Glomerular endothelial cell (primary cell): ENCODE data around the genes SIRT3 and RASSF7.

GRCh38 chr11:197700-197980, 1.1 kb downstream of the ODF3 start:
- RAMPAGE, long total RNA = no peak

GRCh38 chr11:208958-209369, 1.5 kb downstream of the RIC8A start:
- RAMPAGE, long total RNA = no peak

DNA sequence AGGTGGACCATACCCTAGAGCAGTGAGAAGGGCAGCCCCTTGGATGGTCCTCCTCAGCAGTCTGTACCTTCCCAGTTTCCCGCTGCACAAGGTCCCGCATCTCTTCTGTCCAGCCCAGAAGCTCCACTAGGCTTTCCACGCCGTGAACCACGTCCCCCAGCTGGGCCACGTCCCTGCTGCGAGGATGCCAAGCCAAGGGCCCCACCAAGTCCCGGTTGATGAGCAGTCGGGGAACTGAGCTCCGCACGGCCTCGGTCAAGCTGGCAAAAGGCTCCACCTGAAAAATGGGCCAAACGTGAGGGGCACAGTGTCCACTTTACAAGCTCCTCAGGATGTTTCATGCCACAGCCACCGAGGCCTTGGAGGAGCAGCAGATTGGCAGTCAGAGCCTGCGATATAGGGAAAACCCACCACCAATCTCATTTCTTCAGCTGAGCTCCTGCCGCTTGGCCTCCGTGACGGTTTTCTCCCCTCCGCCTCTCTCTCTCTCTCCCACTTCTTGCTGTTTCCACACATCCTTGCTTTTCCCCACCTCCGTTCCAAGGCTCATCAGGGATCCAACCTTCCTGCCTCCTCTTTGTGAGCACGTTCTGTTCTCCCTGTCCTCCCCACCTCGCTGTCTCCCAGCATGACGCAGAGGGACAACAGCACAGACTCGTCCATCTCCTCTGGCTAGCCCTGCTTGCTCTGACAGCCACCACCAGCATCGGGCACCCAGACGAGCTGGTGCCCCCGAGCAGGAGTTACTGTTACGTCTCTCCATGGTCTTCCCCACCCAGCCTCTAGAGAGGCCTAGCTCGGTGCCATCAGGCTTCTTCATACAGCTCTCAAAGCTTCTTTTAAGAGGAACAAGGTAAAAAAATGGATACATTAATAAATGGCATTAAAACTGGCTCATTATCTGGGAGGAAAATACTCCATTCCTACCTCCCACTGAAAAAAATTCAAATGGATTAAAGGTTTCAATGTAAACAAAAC, 11.5 kb downstream of the RIC8A start:
- RAMPAGE, long total RNA = no peak

DNA sequence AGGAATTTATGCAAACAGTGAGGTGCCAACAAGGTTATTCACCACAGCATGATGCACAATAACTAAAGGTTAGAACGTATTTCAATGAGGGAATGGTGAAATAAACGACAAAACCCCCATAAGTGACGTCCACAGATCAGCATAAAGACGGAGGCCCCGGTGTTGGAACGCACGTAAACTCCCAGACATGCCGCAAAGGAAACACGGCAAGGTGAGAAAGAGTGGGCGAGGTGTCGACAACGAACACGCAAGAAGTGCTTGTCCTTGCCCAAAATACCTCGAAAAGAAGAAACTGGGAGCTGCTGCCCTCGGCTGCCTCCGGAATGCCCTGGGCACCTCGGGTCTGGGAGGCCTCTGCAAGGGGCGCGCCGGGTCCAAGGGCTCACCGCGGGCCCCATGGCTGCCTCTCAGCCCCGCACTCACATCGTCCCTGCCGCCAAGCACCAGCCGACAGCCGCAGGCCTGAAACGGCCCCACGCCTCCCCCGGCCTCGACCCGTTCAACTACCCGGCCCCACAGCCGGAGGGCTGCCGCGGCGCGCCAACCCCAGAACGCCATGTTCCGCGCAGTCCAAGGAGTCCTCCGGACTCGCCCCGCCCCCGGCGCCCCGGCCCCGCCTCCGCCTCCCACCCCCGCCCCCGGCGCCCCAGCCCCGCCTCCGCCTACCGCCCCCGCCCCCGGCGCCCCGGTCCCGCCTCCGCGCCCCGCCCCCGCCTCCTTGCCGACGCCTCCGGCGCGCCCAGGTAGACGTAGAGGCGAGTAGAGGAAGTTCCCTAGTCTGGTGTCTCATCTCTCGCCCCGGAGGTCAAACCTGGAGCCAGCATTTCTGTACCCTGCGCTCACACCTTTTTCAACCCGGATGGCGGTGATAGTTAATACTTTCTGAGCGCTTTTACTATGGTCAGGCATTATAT, at the start of gene SIRT3:
SIRT3 (minus strand) TSS at position 572 of the 914 bp plus-strand sequence.
- RAMPAGE, long total RNA = no peak

GRCh38 chr11:253074-253967, 16.5 kb downstream of the PSMD13 start:
- RAMPAGE, long total RNA = no peak

DNA sequence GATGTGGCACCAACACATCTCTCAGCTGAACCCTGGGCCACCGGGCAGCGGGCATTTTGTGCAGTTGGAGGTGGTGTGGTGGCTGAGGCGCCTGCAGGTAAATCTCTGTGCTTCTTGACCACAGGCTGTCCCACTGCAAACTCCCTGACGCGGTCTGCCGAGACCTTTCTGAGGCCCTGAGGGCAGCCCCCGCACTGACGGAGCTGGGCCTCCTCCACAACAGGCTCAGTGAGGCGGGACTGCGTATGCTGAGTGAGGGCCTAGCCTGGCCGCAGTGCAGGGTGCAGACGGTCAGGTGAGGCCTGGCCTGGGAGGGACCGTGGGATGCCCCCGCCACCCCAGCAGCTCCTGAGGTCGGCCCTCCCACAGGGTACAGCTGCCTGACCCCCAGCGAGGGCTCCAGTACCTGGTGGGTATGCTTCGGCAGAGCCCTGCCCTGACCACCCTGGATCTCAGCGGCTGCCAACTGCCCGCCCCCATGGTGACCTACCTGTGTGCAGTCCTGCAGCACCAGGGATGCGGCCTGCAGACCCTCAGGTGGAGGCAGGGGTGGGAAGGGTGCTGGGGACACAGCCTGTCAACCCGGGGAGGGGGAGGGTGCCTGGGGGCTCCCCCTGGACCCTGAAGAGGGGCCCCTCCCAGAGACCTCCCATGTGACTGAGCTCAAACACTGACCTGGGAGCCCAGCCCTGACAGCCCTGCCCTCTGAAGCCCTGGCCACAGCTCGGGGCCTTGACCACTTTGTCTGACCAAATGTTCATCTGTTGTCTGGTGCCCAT, 4.6 kb upstream of the PGGHG start:
- RAMPAGE, long total RNA = no peak

GRCh38 chr11:317682-317983, 3.0 kb downstream of the IFITM3 start:
- RAMPAGE, long total RNA = no peak

DNA sequence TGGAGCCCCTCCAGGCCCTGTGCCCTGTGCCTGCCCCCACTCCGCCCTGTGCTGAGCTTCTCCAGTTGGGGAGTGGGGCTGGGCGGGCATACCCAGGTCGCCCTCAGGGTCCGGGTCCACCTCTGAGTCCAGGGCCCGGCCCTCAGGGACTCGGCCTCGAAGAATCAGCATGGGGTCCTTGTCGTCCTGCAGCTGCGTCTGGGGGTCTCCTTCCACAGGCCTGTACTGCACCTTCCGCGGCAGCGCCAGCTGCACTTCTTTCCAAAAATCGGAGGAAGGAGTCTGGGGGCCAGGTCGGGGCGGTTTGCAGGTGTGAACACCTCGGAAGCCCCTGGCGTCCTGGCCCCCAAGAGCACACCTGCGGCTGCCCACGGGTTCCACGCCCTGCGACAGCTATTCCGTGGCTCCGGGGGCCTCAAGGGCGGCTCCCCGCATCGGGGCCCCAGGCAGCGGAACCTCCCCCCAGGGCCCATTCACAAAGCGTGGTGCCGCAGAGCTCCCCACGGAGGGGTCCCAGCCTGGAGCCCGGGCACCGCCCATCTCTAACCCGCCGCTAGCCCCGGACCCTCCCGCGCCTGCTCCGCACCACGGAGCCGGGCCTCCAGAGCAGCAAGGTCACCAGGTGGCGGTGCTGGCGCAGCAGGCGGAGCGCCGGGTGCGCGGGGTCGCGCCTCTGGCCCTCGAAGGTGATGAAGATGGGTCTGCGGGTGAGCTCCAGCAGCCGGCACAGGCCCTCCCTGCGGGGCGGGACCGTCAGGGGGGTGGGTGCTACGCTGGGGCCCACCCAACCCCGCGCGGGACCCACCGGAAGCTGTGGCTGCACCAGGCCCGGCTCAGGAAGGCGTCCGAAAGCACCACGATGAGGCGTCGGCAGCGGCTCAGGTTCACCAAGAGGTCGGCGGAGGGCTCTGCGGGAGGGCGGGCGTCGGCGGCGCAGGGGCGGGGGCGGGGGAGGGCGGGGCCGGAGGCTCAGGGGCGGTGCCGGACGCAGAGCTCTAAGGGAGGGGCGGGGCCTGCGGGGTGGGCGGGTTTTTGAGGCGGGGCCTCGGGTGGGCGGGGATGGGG, 8.2 kb downstream of the SIGIRR start:
- RAMPAGE, long total RNA = start-site peak on the minus strand centred at position 715 of the sequence, 49 bp wide, 37 and 65 reads in 2 replicates; start-site peak on the minus strand centred at position 890 of the sequence, 45 bp wide, 57 and 239 reads in 2 replicates

GRCh38 chr11:447825-448945, 1.9 kb upstream of the PTDSS2 start:
- RAMPAGE, long total RNA = no peak

GRCh38 chr11:455523-456160, 5.6 kb downstream of the PTDSS2 start:
- RAMPAGE, long total RNA = no peak

DNA sequence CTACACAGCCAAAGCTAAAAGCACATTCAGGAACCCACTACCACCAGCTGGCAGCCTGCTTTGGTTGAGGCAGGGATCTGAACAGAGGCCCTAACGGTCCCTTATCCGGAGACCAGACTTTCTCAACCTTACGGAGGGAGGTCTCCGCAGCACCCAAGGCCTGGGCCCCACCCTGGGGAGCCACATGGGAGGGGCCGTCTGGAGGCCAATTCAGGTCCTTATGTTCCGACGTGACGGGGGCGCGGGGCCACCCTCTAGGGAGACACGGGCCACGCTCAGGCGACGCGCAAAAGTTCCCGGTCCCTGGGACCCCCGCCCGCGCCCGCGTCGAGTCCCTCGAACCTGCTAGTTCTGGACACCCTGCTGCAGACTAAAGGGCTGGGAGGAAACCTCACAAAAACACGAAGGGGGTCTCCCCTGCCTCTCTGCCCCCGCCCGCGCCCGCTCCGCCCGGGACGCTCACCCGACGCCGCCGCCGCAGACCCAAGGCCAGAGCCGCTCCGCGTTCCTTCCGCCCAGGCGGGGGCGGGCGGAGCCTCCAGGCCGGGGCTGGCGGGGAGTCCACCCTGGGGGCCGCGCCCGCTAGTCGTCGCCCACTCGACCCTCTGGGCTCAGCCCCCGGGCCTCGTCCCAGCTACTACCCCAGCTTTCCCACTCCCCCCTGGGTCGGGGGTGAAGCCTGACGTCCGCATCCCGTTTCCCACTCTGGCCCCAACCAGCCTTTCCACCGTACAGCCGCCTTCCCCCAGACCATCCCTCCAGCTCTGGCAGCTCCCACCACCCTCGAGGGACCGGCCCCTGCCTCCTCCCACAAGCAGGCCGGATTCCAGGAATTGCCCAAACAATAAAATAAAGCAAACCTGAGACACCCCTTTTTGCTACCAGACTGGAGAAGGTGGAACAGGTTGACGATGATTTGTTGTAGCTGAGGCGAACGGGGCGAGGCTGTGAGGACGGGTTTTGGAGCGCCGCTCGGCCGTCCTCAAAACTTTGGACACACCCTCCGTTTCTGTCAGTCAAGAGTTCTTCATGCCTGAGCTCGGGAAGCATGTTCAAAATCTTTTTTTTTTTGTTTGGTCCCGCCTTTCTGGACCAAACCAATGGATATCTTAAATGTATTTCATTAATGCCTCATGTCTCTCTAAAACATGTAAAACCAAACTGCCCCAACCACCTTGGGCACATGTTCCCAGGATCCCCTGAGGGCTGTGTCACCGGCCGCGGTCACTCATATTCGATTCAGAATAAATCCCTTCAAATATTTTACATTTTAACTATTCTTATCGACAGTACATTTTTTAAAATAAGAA, 2.6 kb downstream of the RNH1 start:
- RAMPAGE, long total RNA = start-site peak on the minus strand centred at position 515 of the sequence, 61 bp wide, 214 and 86 reads in 2 replicates

GRCh38 chr11:541438-542017, 4.2 kb downstream of the LRRC56 start:
- RAMPAGE, long total RNA = no peak

DNA sequence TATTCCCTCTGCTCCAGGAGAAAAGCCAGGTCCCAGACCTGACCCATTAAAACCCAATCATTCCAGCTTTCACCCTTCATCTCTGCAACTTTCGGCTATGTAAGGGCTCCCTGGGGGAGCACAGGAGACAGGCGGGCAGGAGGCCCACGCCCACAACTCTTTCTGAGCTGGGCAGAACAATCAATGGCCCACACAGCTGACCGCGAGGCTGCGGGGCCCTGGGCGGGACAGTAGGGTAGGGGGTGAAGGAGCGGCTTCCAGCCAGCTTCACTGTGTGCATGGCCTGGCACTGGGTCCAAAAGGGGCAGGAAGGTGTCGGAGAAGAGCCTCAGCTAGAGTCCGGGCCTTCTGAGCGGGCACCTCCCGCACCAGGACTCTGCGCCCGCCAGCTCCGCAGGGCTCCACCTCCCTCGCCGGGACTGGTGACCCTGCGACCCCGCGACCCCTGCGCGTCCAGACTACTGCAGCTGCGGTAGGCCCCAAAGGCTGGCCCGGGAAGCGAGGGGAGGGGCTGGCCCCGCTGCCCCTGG, 430 bp downstream of the LMNTD2 start:
- RAMPAGE, long total RNA = no peak

- RAMPAGE, long total RNA = no peak
Measured at GRCh38 chr11:560573-561340, at the start of gene RASSF7. RASSF7 (plus strand) TSS chr11:560970.

DNA sequence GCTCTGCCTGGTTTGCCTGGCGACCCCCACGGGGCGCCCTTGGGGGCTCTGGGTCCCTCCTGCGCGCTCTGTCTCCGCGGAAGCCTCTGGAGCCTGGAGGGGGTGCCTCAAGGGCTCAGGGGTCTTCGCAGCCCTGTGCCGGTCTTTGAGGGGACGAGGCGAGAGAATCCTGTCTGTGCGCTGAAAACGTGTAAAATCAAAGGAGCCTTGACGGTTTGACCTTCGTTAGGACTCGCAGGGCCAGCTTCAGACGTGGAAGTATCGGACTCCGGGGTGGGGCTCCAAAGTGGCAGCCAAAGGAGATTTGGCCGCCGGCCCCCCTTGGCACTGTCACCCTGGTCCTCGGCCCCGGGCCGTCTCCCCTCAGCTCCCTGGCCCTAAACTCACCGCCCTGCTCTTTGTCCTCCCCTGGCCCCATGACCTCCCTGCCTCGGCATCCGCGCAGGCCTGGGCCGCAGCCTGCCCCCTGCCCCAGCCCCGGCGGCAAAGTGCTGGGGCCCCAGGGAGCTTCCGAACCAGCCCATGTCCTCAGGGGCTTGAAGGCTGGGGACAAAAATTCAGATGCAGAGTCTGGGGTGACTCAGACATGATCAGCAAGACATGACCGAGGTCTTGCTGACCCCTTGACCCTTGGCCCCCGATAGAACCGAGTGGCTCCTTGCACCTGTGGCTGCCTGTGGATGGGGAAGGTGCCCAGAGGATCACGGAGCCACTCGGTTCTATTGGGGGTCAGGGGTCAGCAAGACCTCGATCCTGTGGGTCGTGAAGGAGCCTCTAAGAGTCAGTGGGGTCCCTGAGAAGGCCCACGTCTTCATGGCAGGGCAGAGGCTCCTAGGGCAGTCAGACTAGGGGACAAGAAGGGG, 6.9 kb upstream of the PHRF1 start:
- RAMPAGE, long total RNA = no peak

GRCh38 chr11:581371-582084, 5.3 kb downstream of the PHRF1 start:
- RAMPAGE, long total RNA = no peak

DNA sequence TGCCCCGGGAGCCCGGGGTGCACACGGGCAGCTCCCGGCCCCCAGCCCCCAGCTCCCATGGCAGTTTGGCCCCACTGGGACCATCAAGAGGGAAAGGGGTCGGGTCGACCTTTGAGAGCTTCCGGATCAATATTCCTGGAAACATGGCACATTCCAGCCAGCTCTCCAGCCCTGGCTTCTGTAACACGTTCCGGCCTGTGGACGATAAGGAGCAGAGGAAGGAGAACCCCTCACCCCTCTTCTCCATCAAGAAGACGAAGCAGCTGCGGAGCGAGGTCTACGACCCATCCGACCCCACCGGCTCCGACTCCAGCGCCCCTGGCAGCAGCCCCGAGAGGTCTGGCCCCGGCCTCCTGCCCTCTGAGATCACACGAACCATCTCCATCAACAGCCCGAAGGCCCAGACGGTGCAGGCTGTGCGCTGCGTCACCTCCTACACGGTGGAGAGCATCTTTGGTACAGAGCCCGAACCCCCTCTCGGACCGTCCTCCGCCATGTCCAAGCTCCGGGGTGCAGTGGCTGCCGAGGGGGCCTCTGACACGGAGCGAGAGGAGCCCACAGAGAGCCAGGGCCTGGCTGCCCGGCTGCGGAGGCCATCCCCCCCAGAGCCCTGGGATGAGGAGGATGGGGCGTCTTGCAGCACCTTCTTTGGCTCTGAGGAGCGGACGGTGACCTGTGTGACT, 7.9 kb downstream of the IRF7 start:
- RAMPAGE, long total RNA = no peak

- RAMPAGE, long total RNA = no peak
Measured at GRCh38 chr11:619680-620013, 3.9 kb upstream of the IRF7 start.

GRCh38 chr11:620014-620549, 4.3 kb upstream of the IRF7 start:
- RAMPAGE, long total RNA = no peak

DNA sequence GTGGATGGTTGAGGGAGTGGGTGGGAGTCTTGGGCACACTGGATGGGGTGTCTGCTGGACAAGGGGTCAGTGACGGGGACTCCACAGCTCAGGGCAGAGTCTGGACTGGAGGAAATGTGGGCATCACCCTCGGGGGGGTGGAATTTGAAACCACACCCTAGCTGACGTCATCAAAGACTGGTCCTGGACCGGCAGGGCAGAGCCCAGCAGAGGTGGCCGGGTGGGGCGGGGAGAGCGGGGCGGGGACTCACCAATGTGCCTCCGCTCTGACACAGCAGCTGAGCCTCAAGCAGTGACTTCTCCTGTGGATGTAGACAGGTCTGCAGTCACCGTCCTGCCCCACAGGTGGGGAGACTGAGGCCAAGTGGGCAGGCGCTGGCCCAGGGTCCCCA, 797 bp downstream of the CDHR5 start:
- RAMPAGE, long total RNA = no peak